M059J (cell line): ENCODE measurements around a stretch of chr2.

GRCh38 chr2:60717501-60718315, 38.4 kb upstream of the PAPOLG start:
- RAMPAGE, long total RNA, result no peak

- RAMPAGE, long total RNA, result no peak
These were observed 20.5 kb upstream of the PAPOLG start for GRCh38 chr2:60735476-60736094.

GRCh38 chr2:60931715-60932165, 50.4 kb downstream of the REL start:
- RAMPAGE, long total RNA, result no peak

DNA sequence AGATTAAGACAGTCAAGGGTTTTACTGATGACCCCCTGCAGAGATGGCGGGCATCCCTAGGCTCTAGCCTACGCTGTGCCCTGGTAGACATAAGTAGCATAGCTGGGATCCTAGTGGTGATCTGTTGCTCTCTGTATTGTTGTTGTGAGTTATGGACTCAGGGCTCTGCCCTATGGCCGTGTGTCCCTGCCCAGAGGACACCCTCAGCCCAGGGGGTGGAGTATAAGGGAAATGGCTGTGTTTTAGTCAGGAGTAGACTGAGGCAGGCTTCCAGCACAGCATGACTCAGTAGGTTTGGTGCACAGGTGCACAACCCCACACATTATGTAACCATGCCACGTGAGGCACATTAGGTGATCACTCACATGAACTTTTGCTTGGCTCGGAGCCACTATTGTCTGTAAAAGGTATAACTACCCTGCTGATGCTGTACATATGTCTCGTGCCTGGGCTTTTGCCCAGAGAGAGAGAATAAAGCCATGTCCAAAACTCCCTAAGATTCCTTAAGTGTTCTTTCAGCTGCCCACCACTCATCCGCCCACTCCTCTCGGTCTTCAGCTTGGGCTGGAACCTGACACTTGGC, 59.8 kb upstream of the PEX13 start:
- RAMPAGE, long total RNA, result no peak

GRCh38 chr2:61012206-61012645, 5.3 kb upstream of the PEX13 start:
- RAMPAGE, long total RNA, result no peak

DNA sequence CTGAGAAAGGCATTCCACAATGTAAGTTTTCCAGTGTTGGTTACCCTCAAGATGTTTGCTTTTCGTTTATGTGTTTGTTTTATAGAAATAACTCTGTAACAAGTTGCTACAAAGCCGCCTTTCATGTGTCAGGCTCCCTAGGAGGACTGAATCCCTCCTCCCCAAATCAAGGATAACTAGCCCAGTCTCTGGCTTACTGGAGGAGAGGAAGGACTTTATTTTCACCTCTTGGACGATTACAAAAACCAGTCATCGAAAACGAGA, 1.1 kb upstream of the PEX13 start:
- RAMPAGE, long total RNA, result no peak

DNA sequence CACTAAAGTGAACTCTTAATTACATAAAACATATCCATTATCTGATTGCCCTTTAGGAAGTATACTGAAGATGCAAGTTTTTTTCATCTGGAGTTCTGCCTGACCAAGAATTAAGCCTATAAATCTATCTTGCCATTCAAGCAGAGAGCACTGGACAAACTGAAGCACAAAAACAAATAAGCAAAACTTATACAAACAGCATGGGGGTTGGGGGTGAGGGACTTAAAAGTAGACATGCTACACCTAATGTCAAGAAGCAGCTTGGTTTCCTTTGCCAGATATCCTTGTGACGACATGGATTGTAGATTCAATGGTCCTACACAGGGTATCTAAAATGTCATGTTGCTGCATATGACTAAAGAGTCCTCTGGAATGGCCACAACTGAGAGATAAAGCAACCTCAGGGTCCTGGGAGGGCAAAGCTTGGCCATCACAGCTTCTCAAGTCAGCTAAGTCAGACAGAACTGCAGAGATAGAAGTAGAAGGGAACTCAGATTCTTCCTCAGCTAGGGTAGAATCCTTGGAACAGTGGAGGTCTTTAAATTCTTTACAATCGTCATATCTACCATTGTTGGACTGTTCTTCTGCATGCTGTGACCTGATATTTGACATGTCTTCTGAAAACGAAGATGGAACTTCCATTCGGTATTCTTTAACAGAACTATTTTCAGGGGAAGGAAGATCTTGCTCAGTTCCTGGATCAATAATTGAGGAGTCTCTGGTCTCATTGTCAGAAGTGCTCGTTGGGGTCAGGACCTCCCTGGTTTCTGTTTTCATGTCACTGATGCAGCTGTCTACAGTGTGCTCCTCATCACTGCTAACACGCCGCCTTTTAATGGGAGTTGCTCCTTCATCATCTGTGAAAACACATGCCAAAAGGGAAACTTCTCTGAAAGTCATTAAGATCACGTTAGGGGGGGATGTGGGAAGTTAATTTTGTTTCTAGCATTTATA, 26.1 kb downstream of the C2orf74 start:
- RAMPAGE, long total RNA, result no peak

- RAMPAGE, long total RNA, result no peak
These were observed 125.3 kb downstream of the C2orf74 start for GRCh38 chr2:61287259-61287803.

DNA sequence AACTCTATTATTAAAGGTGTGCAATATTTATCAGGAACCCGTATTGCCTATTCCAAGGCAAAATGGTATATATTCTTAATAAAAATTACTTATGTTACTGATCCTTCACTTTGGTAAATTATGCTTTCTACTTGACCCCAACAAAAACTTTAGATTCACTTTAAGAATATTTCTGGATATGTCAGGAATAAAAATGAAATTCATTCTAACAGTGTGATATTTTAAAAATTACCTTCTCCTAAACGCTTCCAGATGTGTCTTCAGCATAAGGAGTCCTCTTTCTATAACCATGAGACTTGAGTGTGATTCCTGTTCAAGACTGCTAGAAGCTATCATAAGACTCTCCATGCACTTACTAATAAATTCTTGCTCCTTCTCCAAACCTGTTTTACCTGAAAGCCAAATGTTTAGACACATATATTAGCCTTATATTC, 152.4 kb downstream of the C2orf74 start:
- RAMPAGE, long total RNA, result no peak

GRCh38 chr2:61350211-61350591, 120.7 kb downstream of the USP34 start:
- RAMPAGE, long total RNA, result no peak

GRCh38 chr2:61526253-61526789, 11.8 kb downstream of the XPO1 start:
- RAMPAGE, long total RNA, result no peak

- RAMPAGE, long total RNA, result no peak
These were observed 889 bp downstream of the XPO1 start for GRCh38 chr2:61537261-61537672.

DNA sequence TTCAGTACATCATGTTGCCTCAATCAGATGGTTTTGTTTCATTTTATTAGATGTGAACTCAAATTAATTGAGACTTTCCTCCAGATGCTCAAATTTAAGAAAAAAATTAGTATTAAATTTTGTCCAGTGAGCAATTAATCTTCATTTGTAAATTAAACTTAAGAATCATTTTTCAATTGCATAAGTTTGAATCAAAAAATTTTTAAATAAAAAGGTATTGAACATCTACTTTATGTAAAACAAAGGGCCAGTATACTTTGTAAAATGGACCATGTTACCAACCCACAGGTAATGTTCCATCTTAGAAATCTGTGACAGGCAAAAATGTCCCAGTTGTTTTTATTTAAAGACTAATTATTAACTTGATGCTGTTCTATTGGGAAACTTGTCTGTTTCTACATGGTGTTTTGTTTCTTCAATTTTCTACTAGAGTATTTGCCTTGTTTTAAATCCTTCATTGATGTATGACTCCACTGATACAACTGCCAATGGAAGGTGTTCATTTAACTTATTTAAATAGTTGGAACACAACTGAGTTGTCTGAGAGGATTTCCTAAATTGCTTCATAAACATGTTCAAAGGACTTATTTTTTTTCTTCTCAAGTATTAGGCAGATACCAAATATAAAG, 151.8 kb upstream of the XPO1 start:
- RAMPAGE, long total RNA, result no peak

- RAMPAGE, long total RNA, result no peak
These were observed 18.9 kb downstream of the COMMD1 start for GRCh38 chr2:61923934-61925170.

- RAMPAGE, long total RNA, result no peak
These were observed 45.1 kb downstream of the COMMD1 start for GRCh38 chr2:61950524-61951057.

GRCh38 chr2:62189800-62190227, 6.1 kb upstream of the B3GNT2 start:
- RAMPAGE, long total RNA, result no peak

DNA sequence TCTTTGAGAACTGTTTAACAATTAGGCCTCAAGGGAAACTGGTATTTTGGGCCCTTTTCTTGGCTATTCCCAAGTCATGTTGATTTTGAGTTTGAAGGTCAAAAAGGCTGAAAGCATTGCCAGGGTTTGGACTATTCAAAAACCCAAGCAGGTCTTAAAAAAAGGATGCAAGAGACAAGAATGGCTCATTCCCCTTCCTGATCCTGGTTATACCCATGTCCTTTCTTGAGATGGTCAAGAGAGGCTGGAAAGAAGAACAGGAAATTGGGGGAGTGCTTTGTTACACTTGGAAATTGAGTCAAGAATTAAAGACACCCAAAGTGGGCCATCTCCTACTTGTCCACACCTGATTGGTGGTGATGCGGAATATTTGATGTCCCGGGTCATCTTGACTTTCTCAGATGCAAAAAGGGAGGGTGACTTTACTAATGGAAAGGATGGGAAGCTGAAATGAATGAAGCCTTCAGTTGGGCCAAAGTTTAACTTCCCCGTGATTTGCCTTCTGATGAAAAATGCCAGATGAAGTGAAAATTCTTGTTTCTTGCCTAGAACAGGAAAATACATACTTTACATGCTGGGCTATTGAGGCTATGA, 30.1 kb downstream of the B3GNT2 start:
- RAMPAGE, long total RNA, result no peak

GRCh38 chr2:62305548-62305989, 109.7 kb downstream of the B3GNT2 start:
- RAMPAGE, long total RNA, result no peak

- RAMPAGE, long total RNA, result no peak
These were observed 39.0 kb downstream of the TMEM17 start for GRCh38 chr2:62466929-62467552.

DNA sequence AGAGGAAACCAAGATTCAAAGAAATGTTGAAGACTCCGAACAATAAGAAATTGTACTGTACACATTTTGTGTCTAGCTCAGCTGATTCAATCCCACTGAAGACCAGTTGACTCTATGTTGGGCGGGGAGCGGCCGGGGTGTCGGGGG, 670 bp upstream of the EHBP1 start:
- RAMPAGE, long total RNA, result no peak